Mesenchymal stem cell of Wharton's jelly (primary cell): ENCODE measurements around a stretch of chr5.

DNA sequence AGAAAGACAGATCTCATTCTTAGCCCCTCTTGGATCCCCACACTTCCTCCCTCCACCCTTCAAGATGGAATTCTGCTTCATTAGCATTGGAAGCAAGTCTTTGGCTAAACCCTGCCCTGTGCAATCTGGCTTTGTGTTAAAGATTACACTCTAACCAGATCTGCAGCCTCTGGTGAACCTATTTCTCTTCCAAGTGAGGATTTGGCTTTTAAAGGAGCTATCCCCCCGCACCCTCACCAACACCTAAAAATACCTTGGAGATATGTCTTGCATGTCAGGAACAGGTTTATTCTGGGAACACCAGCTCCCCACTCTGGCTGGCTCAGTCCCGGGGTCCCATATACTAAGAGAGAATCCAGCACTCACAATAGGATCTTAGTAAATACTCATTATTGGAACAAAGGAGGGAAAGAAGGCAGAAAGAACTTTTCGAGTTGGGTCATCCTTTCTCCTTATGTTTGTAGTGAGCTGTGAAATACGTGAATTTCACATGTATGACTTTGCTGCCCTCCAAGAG lies 53.8 kb upstream of the HRH2 start:
- CAGE, long polyA plus RNA: no peak

- CAGE, long polyA plus RNA: no peak
Observed at GRCh38 chr5:175861100-175861831, 10.1 kb upstream of the CPLX2 start.

GRCh38 chr5:175872390-175873540 lies 1.4 kb downstream of the CPLX2 start:
- CAGE, long polyA plus RNA: no peak

GRCh38 chr5:176341755-176342192 lies 19.8 kb downstream of the KIAA1191 start:
- CAGE, long polyA plus RNA: no peak

DNA sequence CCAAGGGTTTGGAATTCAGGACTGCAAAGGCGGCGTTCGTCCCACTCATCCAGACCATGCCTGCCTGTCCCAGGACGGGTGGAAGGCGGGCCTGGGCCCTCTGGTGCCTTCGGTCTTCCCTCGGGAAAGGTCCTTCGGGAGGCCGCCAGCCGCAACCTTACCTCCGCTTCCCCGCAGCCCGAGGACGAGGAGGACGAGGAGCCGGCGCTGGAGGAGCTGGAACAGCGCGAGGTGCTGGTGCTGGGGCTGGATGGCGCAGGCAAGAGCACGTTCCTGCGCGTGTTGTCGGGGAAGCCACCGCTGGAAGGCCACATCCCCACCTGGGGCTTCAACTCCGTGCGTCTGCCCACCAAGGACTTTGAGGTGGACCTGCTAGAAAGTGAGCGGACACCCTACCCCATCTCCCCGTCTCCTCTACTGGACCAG lies 929 bp downstream of the ARL10 start:
- CAGE, long polyA plus RNA: no peak

- CAGE, long polyA plus RNA: no peak
Observed at GRCh38 chr5:176397499-176398230, 9.1 kb downstream of the HIGD2A start.

DNA sequence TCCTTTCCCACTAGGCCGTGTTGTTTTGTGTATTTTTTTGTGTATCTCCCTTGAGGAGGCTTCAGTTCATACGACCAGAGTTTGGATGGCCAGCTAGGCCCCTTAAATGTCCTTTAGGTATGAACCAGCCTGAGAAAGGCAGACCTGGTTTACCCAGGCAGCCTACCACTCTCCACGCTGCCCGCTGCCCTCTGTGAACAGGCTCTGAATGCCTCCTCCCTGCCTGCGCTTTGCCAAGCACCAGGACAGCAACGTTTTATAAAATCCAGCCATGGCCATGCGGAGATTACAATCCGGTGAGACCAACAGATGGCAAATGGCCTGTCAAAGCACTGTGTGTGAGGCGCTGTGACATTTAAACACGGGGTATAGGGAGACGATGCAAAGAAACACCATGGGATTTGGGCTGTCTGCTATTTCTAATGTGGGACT lies 667 bp upstream of the CLTB start:
- CAGE, long polyA plus RNA: no peak

- CAGE, long polyA plus RNA: no peak
Observed at GRCh38 chr5:176453338-176453836, 5.2 kb downstream of the FAF2 start.

- CAGE, long polyA plus RNA: no peak
Observed at GRCh38 chr5:176541127-176541387, 3.9 kb upstream of the RNF44 start.

DNA sequence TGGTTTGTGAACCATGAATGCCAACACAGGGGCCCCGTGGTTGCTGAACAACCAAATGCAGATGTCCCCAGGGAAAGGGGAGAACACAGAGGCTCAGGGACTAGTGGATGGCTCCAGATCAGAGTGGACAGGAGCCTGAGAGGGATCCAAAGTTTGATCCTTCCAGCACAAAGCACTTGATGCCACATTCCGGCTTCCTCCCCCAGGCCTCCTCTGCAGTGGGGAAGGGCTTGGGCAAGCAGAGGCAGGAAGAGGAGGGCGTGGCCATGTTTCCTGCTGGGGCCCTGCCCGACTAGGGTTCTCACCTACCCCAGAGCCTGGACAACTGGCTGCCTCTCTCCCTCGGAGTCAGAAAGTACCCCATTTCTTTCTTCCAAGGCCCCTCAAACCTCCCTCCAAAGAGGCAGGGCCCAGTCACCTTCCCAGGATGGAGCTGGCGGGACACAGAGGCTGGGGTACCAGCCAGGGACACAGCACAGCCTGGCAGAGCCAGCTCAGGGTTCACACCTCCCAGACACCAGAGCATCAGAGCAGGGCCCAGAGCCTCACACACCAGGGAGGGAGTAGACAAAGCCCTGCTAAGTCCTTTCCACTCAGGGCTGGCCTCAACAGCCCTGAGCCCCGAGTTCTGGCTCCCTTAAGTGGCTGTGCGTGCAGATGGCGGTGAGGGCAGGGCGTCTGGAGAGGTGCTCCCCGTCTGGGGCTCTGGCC lies 4.3 kb upstream of the RNF44 start:
- CAGE, long polyA plus RNA: no peak

GRCh38 chr5:176543759-176544385 lies 5.3 kb upstream of the CDHR2 start:
- CAGE, long polyA plus RNA: no peak

GRCh38 chr5:176823859-176824369 lies 13.6 kb downstream of the UNC5A start:
- CAGE, long polyA plus RNA: no peak

DNA sequence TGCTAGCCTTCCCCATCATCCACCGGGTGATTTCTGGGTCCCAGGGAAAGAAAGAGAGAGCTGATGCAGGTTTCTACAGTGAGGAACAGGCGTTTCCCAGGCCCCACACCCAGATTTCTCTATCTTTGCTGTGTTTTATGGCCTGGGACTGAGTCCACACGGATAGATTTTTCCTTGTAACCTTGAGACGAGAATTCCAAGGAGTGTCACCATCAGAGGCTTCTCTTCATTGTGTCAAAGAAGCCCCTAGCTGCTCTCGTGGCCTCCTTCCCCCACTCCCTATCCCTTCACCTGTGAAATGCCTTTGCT lies 21.2 kb upstream of the FGFR4 start:
- CAGE, long polyA plus RNA: no peak

- CAGE, long polyA plus RNA: no peak
Observed at GRCh38 chr5:177088374-177089108, 1.8 kb downstream of the FGFR4 start.

GRCh38 chr5:177131592-177132177 lies 1.9 kb upstream of the NSD1 start:
- CAGE, long polyA plus RNA: no peak

GRCh38 chr5:177132178-177133122 lies 1.1 kb upstream of the NSD1 start:
- CAGE, long polyA plus RNA: no peak

DNA sequence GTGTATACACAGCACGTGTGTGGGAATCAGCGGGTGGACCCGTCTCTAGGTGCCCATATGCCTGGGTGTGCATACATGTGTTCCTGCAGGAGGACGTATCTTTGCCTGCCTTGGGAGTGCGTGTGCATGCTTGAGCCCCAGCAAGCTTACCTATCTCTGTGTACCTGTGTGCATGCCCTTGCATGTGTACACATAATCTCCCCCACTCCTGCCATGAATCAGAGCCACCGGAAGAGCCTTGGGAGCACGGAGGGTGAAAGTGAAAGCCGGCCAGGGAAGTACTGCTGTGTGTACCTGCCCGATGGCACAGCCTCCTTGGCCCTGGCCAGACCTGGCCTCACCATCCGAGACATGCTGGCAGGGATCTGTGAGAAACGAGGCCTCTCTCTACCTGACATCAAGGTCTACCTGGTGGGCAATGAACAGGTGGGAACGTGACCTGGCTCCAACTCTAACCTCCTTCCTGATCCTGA lies 10.8 kb downstream of the RGS14 start:
- CAGE, long polyA plus RNA: no peak

DNA sequence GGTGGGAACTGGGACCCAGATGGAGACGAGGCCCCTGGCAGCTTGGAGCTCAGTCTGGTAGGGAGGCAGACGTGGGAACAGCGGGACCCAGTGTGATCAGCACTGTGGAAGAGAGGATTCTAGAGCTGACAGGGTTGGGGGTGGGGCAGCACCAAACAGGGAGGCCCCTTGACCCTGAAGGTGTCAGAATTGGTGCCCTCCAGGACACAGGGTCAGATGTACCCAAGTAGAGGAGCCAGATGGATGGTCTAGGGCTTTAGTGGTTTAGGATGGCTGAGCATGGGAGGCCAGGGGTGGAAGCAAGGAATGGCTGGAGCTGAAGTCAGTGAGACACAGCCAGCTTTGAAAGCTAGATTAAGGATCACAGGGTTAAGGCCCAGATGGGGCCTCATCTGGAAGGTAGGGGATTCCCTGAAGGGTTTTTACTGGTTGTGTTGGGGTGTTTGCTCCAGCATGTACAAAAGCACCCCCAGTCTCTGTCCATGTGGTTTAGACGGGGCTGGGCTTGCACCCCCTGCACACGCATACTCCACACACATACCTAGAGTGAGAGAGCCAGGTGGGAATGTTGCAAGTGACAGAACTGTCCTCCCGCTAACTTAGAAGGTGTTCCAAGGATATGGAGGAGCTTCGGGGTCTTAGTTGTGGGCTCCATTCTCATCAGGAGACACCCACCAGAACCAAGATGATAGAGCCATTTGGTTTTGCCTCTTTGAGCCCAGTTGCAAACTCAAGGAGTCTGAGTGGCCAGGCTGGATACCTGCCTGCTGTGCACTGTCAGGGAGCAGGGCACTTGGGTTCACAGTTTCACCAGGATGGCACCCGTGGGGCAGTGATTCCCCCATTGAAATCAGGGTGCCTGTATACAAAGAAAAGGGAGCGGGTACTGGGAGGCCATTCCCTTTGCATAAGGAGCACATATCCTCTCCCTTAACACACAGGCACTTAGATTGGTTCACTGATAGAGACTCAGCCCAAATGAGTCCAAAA lies 1.8 kb upstream of the PRR7 start:
- CAGE, long polyA plus RNA: no peak

DNA sequence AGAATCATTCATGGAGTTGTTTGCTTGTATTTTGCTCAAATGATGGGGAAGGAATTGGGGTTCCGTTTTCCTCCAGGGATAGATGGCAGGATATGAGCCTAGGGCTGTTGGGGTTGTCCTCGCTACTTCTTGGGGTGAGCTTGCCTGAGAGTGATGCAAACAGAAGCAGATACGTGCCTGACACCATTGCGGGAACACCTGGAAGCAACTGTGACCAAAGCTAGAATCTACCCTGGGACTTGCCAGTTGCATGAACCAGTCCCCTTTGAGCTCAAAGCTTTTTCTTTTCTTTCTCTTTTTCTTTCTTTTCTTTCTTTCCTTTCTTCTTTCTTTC lies 1.2 kb upstream of the PRR7 start:
- CAGE, long polyA plus RNA: no peak

DNA sequence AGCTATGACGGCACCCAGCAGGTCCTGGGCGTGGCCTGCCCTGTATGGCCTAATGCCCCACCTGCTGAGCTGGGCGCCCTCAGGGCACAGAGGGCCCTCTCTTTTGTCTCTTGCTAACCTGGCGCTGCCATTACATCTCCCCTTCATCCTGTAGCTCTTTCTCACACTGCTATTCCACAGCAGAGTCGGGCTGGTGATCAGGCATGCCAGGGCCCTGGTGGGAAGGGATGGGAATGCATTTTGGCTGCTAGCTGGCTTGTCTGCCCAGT lies 6.0 kb downstream of the PRR7 start:
- CAGE, long polyA plus RNA: no peak